ENCODE measurements around the genes SLC50A1, DPM3 and SCAMP3.

- PRO-cap = bidirectional peak, plus-strand start at chr1:155135237, minus-strand start at chr1:155135066; bidirectional peak, plus-strand start at chr1:155135866, minus-strand start at chr1:155135753
- RAMPAGE, long total RNA, 4 experiments = start-site peak on the plus strand in 3 of 4 experiments, at chr1:155135327-155135879 at its widest, 10 to 89 reads per replicate
Measured at GRCh38 chr1:155134983-155135943, at the start of gene SLC50A1. SLC50A1 (plus strand) TSS chr1:155135852.

DNA sequence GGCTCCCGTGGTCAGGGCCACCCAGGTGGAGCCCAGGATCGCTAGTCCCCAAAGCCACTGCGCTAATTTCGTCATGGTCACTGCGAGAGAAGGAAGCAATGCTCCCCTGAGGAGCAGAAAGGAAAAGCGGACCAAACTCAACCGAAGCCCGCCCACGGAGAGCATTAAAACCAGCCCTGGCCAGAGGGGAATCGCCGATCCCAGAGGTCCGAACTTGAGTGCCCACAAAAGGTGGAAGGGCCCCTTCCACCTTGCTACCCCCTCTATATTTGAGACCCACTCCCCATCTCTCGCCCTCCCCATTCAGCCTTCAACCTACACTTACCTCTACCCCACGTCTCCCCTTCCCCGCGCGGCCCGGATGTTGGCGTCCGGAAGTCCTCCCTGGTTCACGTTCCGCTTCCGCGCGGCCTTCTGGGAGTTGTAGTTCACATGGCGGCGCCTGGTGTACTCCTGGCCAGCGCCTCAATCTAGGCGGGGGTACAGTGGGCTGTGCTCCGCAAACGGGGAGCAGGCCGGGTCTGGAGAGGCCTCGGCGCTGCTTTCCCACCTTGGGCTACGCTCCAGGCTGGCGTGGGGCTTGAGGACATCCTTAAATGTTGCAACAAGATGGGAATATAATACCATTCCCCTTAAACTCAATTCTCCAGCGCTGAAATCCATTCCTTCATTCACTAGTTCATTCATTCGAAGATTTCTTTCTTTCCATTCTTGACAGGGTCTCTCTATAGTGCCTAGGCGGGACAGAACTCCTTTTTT, at the start of gene DPM3:
DPM3 (minus strand) TSS at position 366 of the 759 bp plus-strand sequence.
- PRO-cap = bidirectional peak, plus-strand start at position 322 of the sequence, minus-strand start at position 366 of the sequence
- RAMPAGE, long total RNA, 4 experiments = start-site peak on the minus strand in 4 of 4 experiments, centred at positions 356 to 357 of the sequence, 37 to 163 reads per replicate

GRCh38 chr1:155195634-155196071, 12.0 kb downstream of the THBS3 start:
- PRO-cap = no peak
- RAMPAGE, long total RNA, 4 experiments = no peak in any of the 4 experiments

DNA sequence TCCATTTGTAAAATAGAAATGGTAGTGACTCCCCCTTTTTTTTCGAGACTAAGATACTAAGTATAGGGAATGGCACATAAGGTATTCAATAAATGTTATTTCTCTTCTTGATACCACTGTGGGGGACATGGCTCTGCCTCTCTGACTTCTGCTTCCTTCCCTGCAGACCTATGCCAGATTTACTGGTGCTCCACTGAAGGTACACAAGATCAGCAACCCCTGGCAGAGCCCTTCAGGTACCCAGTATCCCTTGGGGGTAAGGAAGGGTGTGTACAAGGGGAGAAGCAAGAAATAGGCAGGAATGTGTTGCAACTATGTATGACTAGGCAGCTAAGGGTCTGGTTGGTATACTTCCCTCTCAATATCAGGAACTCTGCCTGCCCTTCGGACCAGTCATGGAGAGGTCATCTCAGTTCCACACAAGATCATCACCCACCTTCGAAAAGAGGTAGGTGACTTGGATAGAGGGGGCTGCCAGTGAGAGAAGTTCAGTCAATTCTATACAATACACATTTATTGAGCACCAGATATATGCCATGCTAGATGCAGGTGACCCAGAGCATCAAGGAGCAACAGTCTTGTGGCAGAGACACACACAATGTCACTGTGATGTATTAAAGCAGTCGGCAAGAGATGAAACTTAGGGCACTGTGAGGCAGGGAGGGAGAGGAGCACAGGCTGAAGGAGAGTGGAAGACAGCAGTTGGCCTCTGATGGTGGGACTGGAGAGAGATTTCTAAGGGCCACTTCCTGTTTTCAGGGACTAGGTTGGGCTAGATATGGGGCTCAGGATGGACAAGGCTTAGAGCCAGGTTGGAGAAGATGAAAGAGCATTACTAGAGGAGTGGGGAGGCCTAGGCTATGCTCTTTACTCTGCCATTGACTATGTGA, 1.9 kb downstream of the MTX1 start:
- PRO-cap = no peak
- RAMPAGE, long total RNA, 4 experiments = no peak in any of the 4 experiments

GRCh38 chr1:155261178-155261728, 907 bp downstream of the SCAMP3 start:
- PRO-cap = no peak
- RAMPAGE, long total RNA, 4 experiments = no peak in any of the 4 experiments

- PRO-cap = bidirectional peak, plus-strand start at chr1:155262490, minus-strand start at chr1:155262264
- RAMPAGE, long total RNA, 4 experiments = start-site peak on the minus strand in 4 of 4 experiments, at chr1:155262223-155262404 at its widest, 551 to 1,108 reads per replicate
Measured at GRCh38 chr1:155261729-155262857, at the start of gene SCAMP3. SCAMP3 (minus strand) TSS chr1:155262360.

DNA sequence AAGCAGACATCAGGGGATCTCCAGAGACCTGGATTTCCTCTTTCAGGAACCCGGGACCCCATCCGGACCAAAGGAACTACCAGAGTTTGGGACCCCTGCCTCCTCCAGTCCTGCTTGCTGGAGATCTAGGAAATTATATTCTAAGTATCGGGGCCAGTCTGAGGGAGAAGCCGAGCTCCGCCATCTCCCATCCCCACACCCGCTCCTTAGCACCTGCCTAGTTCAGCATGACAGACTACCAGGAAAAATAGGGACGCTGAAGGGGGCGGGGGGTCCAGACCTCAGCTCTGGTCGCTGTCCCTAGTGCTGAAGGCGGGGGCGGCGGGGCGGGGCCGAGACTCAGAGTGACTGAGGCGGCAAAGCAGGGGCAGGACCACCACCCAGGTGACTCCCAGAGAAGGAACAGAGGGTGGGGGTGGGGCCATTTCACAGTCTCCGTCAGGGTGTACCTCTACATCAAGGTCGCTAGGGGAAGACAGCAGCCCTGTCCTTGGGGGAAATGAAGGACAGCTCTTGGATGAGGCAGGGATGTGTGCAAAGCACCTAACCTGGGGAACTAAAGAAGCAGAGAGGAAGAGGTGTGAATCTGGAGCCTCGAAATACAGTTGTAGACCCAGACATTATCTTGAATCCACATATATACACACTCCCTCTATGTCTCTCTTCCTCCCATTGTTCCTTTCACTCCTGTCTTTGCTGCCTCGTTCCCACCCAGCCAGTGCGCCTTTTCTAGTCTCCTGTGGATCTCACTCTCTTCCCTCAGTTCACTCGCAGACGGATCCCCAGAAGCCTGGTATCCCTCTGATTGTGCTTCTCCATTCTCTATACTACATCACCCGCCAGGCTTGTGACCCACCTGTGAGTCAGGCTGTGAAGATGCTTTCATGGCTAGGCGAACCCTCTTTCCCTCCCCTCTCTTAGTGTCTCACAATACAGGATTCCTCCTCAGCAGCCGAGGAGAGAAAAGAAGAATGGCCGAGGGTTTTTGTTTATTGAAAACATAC, 1.1 kb downstream of the HCN3 start:
- PRO-cap = no peak
- RAMPAGE, long total RNA, 4 experiments = no peak in any of the 4 experiments

DNA sequence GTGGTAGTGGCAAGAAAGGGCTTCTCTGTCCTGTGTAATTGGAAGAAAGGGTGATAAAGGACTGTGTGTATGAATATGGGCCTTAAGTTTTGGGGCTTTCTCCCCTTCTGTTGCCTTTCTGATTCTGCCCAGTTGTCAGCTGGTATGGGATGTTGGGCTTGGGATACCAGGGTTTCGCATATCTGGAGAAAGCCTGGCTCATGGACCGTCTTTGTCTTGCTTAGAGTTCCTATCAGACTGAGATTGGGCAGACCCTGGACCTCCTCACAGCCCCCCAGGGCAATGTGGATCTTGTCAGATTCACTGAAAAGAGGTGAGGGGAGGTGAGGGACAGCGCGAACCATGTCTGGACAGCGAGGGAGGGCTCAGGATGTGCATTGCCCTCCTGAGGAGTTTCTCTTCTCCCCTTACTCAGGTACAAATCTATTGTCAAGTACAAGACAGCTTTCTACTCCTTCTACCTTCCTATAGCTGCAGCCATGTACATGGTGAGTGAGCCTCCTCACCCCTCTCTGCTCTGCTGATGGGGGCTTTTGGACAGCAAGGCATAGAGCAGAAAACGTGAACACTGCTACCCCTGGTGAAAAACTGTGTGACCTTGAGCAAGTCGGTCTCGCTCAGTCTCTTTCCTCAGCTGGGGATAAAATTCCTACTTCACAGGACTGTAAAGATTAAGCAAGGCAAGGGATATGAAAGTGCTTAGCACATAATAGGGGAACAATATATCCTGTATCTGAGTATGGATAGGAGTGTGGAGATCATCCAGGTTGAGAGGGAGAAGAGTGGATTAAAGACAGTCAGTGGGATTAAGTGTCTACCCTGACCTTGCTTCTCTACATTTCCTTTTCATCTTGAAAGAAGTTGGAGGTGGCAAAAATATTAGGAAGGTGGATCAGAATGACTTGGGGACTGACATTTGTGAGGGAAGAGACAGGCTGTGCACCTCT, 2.0 kb upstream of the RUSC1 start:
- PRO-cap = no peak
- RAMPAGE, long total RNA, 4 experiments = no peak in any of the 4 experiments

GRCh38 chr1:155319388-155319736, 1.3 kb upstream of the RUSC1 start:
- PRO-cap = no peak
- RAMPAGE, long total RNA, 4 experiments = no peak in any of the 4 experiments

- PRO-cap = no peak
- RAMPAGE, long total RNA, 4 experiments = no peak in any of the 4 experiments
Measured at GRCh38 chr1:155922290-155922579, 11.1 kb upstream of the RIT1 start.

- PRO-cap = no peak
- RAMPAGE, long total RNA, 4 experiments = no peak in any of the 4 experiments
Measured at GRCh38 chr1:155960278-155961255, 17.8 kb downstream of the ARHGEF2 start.

GRCh38 chr1:155968880-155969257, 9.5 kb downstream of the ARHGEF2 start:
- PRO-cap = no peak
- RAMPAGE, long total RNA, 4 experiments = no peak in any of the 4 experiments

DNA sequence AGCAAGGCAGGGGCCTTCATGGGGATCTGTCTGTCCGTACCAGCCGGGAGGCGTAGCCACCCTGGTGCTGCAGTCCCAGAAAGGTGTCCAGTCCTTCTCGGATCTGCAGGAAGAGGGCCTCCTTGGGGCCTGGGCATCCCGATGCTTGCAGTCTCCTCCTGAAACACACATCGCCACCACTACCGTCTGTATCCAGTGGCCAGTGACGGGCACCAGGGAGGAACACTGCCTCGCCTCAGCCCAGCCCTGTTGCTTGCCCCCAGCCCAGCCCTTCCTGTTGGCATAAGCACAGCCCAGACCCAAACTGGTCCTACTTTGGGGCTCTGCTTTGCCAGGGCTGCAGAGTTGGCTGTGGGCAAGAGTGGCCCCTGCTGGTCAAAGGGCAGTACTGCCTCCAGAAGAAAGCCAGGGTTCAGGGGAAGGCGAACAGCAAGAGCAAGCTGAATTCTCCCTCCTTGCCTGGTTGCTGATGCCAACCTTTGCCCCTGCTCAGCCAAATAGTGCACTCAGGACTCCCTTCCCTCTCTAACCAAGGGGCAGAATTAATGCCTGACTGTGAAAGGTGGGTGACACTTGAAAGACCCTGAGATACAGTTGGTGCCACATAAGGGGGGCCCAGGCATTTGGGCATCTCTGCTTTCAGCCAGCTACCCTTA, 11.0 kb upstream of the ARHGEF2 start:
- PRO-cap = unidirectional peak, minus-strand start at position 204 of the sequence; unidirectional peak, minus-strand start at position 255 of the sequence
- RAMPAGE, long total RNA, 4 experiments = no peak in any of the 4 experiments

DNA sequence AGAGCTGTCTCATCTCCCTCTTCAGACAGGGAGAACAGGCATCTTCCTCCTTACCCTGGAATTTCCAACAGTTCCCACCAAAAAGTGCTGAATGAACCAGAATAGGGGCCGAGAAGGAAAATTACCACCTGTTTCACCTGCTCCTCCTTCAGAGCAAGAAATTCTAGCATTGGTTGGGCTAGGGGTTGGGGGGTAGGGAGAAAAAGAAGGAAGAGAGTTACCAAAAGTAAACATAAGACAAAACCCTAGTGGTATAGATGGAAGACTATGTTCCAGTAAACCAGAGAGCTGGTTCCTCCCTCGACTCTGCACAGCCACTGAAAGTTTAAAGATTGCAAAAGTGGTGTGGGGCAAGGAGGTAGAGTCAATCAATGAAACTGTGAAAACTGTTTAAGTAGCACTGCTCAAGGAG, 15.6 kb upstream of the SSR2 start:
- PRO-cap = no peak
- RAMPAGE, long total RNA, 4 experiments = no peak in any of the 4 experiments

GRCh38 chr1:156076374-156077396, 5.6 kb downstream of the MEX3A start:
- PRO-cap = bidirectional peak, plus-strand start at chr1:156077048, minus-strand start at chr1:156076895
- RAMPAGE, long total RNA, 4 experiments = start-site peak on the minus strand in 2 of 4 experiments, at chr1:156076891-156076907 at its widest, 13 to 30 reads per replicate

- PRO-cap = no peak
- RAMPAGE, long total RNA, 4 experiments = no peak in any of the 4 experiments
Measured at GRCh38 chr1:156103474-156104692, 10.6 kb upstream of the LMNA start.

DNA sequence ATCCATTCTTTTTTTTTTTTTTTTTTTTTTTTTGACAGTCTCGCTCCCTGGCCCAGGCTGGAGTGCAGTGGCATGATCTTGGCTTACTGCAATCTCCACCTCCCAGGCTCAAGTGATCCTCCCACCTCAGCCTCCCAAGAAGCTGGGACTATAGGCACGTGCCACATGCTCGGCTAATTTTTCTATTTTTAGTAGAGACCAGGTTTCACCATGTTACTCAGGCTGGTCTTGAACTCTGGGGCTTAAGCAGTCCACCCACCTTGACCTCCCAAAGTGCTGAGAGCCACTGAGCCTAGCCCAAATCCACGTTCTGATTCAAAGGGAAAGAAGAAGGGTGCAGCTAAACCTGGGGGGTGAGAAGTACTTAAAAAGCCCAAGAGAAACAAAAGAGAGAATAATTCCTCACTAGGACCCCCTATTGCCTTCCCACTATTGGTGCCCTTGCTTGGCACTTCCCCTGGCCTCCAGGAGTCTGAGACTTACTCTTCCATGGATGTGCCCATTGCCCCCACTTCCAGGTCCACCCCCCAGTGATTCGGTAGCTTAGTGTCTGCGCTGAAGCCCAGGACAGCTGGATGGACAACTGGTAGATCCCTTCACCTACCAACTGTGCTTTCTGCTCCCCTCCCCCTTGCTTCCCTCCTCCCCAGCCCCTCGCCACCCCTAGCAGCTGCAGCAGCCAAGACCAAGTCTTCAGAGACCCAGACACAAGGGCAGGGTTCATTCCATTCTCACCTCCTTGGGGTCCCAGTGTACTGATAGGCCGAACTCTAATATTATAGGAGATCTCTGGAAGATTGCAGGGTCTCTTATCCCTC, 6.7 kb downstream of the LMNA start:
- PRO-cap = bidirectional peak, plus-strand start at position 213 of the sequence, minus-strand start at position 114 of the sequence
- RAMPAGE, long total RNA, 4 experiments = no peak in any of the 4 experiments

GRCh38 chr1:156126102-156126879, 11.8 kb downstream of the LMNA start:
- PRO-cap = bidirectional peak, plus-strand start at chr1:156126555, minus-strand start at chr1:156126215
- RAMPAGE, long total RNA, 4 experiments = no peak in any of the 4 experiments

GRCh38 chr1:156146022-156146311, 7.4 kb upstream of the SEMA4A start:
- PRO-cap = no peak
- RAMPAGE, long total RNA, 4 experiments = no peak in any of the 4 experiments

DNA sequence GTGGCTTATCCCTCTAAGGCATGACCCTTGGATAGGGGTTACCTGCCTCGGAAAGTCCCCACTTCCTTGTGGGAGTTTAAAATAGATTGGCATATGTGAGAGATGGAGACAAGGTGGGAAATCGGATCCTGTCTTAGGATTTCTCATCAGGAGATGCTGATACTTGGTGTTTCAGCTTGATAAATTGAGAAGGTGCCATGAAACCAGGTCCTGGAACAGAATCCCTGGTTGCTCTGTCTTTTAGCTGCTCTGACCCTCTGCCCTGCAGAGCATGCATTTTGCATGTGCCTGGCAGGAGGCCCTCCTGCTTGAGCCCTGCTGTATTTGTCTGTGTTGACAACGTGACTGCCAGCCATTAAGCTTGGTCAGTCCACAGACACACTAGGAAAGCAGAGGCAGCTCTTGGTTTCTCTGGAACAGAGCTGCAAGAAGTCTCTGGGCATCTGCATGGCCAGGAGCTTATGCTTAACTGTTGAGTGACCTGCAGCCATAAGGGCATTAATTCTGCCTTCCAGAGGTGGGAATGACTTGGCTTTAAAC, 2.5 kb downstream of the SLC25A44 start:
- PRO-cap = no peak
- RAMPAGE, long total RNA, 4 experiments = no peak in any of the 4 experiments

All from gastroesophageal sphincter (tissue), 4 donors.